Left colon (tissue), 1 donor: ENCODE data around the genes UQCC5, GNL3 and NEK4.

- PRO-cap = no peak
Measured at GRCh38 chr3:52088355-52089102, 32.2 kb upstream of the DUSP7 start.

DNA sequence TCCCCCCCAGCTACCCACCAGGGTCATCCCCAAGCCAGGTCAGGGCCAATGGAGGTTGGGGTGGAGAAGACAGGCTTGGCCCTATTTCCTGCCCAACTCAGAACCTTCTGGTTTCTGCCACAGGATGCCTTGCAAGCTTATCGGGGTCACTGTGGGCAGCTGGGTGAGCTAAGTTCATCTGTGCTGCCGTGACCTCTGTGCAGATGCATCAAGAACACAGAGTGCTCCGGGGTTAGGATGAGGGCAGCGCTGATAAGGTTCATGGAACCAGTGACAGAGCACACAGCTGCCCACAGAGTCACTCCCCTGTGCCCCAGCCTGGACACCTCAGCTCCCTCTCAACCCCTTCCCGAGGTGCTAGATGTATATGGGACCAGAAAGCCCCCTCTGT, 15.8 kb upstream of the ALAS1 start:
- PRO-cap = no peak

- PRO-cap = no peak
Measured at GRCh38 chr3:52198260-52198673, 307 bp downstream of the ALAS1 start.

DNA sequence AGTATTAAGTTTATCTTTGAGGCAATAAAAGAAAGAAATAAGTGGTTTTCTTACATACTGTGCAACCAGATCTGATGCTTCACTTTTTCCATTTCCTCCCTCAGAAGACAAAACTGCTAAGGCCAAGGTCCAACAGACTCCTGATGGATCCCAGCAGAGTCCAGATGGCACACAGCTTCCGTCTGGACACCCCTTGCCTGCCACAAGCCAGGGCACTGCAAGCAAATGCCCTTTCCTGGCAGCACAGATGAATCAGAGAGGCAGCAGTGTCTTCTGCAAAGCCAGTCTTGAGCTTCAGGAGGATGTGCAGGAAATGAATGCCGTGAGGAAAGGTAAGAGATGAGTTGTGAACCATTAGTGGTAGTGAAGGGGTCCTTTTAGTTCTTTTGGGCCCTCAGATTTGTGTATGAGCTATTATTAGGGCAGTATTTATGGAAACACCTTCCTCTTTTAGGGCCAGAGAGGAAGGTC, 4.5 kb downstream of the ALAS1 start:
- PRO-cap = no peak

DNA sequence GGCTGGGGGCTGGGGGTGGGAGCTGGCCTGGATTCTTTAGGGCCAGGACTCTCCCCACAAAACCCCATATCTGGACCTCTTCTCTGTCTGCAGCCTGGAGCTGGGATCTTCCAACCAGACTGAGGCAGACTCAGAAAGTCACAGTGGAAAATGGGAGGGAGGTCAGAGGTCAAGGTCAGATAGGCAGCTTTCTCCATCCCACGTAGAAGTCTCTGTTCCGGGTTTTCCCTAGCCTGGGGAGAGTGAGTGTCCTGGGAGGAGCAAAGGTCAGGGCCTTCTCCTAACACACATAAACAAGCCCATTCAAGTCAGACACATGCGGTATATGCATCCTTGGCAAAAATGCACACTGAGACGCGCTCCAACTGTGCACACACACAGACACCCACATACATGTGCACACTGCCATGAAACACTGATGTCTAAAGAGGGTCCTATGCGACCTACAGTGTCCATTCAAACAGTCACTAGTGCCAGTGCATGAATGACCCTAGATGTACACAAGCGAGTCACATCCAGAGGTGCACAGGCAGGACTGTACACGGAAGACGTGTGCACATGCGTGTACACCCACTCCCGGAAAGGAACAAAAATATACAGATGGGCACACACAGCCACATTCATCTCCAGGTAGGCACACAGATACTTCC, 708 bp downstream of the TWF2 start:
- PRO-cap = no peak

GRCh38 chr3:52255728-52256530, 10.4 kb downstream of the PPM1M start:
- PRO-cap = no peak

DNA sequence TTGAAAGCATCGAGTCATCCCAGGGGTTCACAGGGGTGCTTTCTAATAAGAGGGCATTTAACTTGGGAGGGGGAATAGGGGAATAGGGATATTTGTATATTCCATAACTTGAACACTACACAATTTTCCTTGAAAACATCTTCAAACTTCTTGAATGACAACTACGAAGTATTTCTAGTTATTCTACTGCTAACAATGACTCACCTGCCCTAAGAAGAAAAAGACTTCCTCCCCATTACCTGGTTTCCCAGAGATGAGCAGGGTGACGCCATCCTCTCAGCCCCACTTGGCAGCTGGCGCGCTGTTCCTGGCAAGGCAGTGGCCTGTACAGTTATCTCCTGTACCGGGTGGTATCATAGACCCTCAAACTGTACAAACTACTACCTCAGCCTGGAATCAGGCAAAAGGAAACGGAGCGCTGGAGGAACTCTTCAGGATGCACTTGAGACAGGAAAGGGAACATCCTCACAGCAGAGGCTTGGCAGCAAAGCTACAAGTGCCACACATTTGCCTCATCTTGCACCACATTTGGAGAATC, 10.4 kb downstream of the WDR82 start:
- PRO-cap = no peak

GRCh38 chr3:52310504-52311335, 5.4 kb upstream of the DNAH1 start:
- PRO-cap = no peak

- PRO-cap = no peak
Measured at GRCh38 chr3:52349621-52350007, 33.5 kb downstream of the DNAH1 start.

DNA sequence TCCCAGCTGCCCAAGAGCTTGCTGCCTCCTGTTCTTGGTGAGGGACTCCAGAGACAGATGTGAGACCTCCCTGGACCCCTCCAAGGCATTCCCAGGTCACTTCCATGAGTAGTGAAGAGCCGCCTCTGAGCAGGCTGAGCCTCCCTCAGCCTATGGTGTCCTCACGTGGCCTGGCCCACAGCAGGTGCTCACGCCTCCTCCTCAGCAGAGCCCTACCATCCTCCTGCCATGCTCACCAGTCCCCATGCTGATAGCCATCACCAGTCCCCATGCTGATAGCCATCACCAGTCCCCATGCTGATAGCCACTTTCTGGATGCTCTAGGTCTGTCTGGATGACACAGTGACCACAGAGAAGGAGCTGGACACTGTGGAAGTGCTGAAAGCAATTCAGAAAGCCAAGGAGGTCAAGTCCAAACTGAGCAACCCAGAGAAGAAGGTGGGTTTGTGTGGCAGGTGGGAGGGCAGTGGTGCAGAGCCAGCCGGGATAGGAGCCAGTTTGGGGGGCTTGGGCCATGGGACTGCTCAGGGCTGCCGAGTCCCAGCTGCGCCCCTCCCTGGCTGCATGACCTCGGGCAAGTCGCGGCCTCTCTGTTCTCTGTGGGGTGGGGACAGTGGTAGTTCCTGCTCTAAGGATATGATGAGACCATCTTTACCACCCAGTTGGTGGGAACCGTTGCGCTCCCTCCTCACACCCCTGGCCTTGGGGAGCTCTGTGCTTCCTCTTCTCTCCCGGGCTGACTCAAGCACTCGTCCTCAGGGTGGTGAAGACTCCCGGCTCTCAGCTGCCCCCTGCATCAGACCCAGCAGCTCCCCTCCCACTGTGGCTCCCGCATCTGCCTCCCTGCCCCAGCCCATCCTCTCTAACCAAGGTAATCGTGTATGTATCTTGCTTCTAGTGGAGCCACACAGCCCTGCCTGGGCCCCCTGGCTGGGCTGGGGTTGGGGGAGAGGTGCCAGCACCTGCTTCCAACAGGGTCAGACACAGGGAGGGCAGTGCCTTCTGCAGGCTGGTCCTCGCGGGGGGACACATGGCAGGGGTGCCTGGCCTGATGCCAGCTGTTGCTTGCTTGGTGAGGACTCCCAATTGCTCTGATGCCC, 15.4 kb upstream of the STAB1 start:
- PRO-cap = no peak

- PRO-cap = no peak
Measured at GRCh38 chr3:52480760-52481384, 14.3 kb upstream of the STAB1 start.

DNA sequence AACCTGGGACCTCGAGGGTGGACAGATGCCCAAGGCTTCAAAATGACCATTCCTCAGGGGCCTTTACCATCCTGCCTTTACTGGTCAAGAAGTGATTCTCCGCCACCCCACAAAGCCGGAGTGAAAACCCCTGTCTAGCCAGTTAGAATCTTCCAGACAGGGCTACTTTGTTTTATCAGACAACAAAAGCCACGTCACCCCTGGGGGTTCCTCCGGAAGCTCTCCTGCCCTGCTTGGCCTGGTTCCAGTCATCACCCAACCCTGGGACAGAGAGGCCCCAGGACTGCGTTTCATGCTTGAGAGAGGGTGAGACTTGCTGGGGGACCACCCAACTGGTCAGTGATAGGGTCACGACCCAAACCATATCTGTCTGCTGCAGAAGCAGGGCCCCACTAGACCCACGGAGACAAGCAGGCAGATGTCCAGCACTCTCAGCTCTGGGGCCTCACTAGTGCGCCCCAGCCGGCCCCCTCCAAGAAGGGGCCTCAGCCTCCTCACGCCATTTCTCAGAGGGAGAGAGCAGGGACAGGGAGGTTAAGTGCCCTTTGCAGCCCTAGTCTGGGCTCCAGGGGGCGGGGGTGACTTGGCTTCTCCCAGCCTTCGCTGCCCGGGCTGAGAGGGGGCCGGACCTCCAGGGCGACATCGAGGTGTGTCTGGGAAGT, 1.1 kb downstream of the NT5DC2 start:
- PRO-cap = no peak

GRCh38 chr3:52536259-52536865, at the start of gene UQCC5:
TSS of gene UQCC5 (plus strand) at chr3:52536605.
- PRO-cap = bidirectional peak, plus-strand start at chr3:52536647, minus-strand start at chr3:52536379

- PRO-cap = bidirectional peak, plus-strand start at chr3:52685702, minus-strand start at chr3:52685535; bidirectional peak, plus-strand start at chr3:52686032, minus-strand start at chr3:52685882
Measured at GRCh38 chr3:52685344-52686581, at the start of gene GNL3. TSS of gene GNL3 (plus strand) at chr3:52686032.

GRCh38 chr3:52688466-52688744, 2.6 kb downstream of the GNL3 start:
- PRO-cap = no peak

GRCh38 chr3:52700276-52700944, 5.2 kb downstream of the GLT8D1 start:
- PRO-cap = no peak

DNA sequence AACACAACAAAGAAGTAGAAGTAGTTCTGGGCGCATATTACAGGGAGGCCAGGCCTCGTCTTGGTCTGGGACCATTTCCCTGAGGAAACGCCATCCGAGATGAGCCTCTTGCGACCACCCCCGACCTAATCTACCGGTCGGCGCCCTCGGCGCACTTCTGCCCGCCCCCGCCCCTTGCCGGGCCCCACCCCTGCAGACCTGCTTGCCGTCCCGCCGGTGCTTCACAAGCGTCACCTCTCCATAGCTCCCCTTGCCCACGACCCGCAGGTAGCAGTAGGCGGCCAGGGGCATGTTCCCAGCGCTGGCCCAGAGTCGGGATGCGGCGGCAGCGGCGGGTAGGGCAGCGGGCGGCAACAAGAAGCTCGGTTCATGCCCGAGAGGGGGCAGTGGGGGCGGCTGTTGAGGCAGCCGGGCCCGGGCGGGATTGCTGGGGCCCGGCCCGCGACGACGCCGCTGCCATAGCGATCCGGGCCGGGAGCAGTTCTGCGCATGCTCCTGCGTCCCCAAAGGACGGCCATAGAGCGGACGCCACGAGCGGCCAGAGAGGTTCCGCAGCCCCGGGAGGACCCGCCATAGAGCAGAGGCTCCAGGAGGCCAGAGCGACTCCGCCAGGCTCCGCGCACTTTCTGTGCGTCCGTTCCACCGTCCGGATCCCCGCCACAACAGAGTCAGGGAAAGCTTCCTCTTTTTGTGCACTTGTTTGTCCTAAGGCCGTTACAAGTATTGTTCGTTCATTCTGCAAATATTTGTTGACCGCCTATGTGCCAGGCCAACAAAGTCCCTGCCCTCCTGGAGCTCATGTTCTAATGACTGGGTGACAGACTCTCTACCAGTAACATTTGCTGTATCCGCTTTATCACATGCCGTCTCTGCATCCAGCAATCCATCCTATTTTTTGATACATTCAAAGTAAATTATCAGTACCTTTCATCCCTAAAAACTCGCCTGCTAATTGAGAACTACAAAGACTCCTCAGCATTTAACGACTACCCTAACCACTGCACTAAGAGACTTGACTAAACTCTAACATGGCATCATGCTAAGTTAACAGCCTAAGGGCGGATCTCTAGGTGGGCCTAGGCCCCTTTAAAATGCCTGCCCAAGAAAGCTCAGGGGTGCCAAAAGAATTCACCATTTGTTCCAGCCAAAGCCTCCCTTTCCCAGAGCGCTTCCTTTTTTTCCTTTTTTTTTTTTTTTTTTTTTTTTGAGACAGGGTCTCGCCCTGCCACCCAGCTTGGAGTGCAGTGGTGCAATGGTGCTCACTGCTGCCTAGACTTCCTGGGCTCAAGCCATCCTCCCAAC, at the start of gene NEK4:
NEK4 (minus strand) TSS at position 485 of the 1,302 bp plus-strand sequence.
- PRO-cap = bidirectional peak, plus-strand start at position 622 of the sequence, minus-strand start at position 485 of the sequence

DNA sequence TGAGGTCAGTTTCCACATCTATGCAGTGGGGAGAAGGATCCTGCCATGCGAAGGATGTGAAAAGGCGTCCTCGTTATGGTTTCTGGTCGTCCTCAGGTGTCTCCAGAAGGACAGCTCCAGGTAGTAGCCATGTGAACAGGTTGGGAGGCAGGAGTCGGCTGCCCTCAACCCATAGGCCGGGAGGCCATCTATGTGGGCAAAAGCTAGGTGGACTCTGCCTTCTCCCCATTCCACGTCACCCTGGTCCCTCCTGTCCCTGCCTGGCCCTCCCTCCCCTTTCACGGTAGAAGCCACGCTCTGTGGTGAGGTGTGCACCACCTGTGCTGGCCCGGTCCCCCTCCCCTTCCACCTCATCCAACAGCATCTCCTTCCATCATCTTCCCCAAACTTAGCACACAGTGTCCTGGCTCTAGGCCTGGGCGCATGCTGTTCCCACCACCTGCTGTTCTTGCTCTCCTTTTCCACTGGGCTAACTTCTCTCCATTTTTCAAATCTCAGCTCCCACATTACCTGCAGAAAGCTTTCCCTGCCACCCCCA, 16.4 kb downstream of the ITIH3 start:
- PRO-cap = no peak

- PRO-cap = no peak
Measured at GRCh38 chr3:52817871-52819091, 12.2 kb downstream of the ITIH4 start.

GRCh38 chr3:52892259-52892609, 5.1 kb downstream of the STIMATE start:
- PRO-cap = no peak